Mesenchymal stem cell of adipose (primary cell): Measurements from ENCODE around the genes PDCL2, STAP1 and TMPRSS11E.

GRCh38 chr4:55452743-55453317, 57.1 kb downstream of the TMEM165 start:
- CAGE, long polyA plus RNA, result no peak

DNA sequence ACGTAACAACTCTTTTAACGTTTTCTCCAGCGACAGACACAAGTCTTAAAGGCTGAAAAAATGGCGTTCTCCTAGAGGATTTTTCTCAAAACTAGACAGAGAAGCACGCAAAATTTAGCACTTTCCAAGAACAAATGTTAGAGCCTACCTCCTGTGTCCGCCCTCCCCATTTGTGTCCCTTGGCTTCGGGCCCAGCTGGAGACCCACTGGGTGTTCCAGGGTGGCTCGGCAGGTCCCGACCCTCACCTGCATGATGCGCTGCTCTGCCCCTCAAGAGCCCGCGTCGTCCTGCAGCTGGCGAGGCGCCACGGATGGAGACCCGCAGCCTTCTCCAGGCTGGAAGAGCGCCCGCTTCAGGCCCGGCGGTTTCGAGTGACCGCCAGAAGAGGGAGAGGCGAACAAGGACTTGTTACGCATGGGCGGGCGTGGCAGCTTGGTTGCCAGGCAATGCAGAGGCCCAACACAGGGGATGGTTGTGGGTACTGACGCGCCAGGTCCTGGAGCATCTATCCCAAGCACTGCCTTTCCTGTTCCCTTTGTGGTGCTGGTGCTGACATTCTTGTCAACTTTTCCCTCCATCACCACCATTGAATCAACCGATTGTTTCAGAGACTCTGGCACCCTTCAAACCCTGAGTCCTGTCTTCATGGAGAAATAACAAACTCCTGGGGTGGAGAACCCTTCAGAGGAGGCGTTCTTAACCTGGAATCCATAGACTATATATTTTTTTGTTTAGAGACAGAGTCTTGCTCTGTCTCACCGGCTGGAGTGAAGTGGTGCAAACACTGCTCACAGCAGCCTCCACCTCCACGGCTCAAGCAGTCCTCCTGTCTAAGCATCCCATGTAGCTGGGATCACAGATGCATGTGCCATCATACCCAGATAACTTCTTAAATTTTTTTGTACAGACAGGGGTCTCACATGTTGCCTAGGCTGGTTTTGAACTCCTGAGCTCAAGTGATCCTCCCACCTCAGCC, at the start of gene PDCL2:
Gene PDCL2, minus strand, starts transcription at position 388 of the 977 bp plus-strand sequence.
- CAGE, long polyA plus RNA, result no peak

- CAGE, long polyA plus RNA, result no peak
Observed at GRCh38 chr4:55634999-55635565, 1.0 kb downstream of the NMU start.

DNA sequence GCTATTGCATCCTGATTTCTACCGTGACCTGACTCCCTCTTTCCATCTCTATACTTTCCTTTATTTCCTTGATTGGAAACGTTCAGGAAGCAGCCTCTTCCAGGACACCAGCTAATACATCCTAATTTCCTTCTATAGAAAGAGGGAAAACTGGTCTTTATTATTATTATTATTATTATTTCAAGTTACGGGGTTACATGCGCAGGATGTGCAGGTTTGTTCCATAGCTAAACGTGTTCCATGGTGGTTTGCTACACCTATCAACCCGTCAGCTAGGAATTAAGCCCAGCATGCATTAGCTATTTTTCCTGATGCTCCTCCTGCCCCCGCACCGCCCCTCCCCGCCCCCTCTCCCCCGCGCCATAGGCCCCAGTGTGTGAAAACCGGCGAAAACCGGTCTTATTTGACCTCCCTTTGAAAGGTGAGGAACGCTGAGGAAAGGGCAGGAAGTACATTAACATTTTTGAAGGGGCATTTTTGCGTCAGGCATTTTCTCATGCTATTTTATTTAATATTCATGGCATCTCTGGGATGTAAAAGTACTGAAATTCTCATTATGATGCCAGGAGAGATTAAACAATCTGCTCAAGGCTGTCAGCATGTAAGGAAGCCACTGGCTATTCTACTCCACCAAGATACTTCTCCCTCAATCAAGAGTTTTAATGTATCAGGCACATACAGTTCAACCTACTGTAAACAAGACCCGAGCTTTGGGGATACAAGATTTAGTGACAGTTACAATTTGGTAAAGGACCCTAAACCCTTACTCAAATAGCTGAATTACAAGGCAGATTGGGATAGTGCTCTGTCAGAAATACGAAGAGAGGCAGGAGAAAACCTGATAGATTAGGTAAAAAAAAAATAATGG, 1.1 kb upstream of the NMU start:
- CAGE, long polyA plus RNA, result no peak

- CAGE, long polyA plus RNA, result no peak
Observed at GRCh38 chr4:56686545-56686981, 5.5 kb upstream of the HOPX start.

- CAGE, long polyA plus RNA, result no peak
Observed at GRCh38 chr4:56976655-56977366, 595 bp downstream of the NOA1 start.

DNA sequence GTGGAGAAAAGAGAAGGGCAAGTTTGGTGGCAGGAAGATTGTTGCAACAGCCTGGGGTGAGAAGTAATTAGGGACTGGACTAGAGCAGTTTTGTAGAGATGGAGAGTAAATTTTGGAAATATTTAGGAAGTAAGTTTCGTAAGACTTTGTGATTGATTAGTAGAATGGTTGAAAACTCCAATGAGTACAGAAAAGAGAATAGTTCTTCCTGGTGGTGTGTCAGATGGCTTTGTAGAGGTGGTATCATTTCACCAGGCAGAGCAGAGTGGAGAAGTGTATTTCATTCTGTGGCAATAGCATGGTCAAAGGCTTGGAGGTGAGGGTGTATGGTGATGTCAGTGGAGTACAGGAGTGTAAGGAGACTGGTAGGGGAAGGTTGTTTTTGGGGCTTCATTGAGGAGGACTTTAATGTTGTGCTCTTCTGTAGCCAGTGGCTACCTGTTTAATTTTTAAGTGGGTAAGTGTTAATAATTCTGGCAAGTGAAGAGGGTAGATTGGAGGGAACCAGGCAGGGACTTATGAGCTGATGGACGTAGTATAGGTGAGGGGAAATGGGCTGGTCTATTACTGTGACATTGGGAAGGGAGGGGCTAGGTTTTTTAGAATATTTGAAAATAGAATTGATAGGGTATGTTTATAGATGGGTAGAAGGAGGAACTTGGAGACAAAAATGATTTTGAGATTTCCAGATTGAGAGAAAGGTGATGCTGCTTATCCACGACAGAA, 30.5 kb downstream of the POLR2B start:
- CAGE, long polyA plus RNA, result no peak

DNA sequence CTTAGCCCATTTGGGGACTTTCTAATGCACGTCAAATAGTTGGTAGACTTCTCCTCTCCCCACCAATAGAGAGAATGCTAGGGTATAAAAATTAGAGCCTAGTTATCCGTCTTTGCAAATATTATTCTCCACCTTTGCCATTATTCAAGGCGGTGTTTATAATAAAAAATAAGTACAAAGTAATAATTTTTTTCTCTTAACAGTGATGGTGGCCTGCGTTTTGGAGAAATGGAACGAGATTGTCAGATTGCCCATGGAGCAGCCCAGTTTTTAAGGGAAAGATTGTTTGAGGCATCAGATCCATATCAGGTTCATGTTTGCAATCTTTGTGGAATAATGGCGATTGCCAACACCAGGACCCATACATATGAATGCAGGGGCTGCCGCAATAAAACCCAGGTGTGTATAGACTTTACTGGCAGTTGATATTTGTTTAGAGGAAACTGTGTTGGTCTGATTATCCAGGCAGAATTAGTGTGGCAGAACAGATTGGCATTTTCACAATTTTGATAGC, 51.4 kb downstream of the POLR2B start:
- CAGE, long polyA plus RNA, result no peak

- CAGE, long polyA plus RNA, result no peak
Observed at GRCh38 chr4:57037317-57037809, 58.7 kb downstream of the POLR2B start.

GRCh38 chr4:57055568-57056558, 54.3 kb downstream of the IGFBP7 start:
- CAGE, long polyA plus RNA, result no peak

DNA sequence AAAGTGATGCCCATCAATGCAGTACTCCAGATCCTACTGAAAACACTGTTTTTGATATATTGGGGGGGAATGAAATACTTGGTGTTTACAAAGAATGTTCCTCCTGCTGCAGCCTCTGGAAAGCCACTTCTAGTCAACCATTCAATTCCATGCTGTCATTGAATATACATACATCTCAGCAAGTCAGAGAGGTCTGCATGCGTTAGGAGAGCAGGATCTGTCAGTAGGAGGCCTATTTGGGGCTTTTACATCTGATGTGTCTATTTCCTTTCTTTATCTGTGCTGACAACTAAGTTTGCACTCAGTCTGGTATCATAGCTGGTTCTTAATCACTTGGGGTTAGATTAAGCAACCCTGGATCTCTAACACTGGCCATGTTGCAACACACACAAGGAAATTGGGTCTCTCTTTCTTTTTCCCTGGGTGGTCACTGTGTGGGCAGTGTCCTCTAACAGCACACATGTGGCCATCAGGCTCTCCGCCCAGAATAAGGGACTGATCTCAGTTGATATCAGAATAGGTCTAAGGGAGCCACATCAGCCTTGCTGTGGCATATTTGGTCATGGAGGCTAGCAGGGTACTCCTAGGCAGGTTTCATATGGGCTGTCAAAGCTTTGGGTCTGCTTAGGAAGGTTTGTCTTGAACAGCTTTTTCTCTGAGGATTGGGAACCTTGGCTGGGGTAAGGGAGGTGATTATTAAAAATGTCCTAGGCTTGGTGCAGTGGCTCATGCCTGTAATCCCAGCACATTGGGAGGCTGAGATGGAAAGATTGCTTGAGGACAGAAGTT, 38.8 kb downstream of the IGFBP7 start:
- CAGE, long polyA plus RNA, result no peak

DNA sequence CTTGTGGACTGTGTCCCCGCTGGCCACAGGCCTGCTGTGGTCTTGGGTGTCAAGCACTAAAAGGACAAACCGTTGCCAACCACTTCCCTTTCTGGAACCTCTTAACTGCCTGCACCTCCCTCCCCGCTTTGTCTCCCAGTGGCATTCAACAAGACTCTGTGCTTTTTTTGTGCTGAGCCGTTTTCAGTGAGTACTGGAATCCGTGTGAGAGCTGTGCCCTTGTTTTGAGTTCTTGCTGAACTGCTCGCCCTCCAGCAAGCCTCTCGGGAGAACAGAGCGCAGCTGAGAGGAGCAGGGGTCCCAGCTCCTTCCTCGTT, 630 bp upstream of the IGFBP7 start:
- CAGE, long polyA plus RNA, result no peak

GRCh38 chr4:57113815-57114202, 3.6 kb upstream of the IGFBP7 start:
- CAGE, long polyA plus RNA, result no peak

- CAGE, long polyA plus RNA, result no peak
Observed at GRCh38 chr4:60857957-60858366, 342.2 kb upstream of the ADGRL3 start.

DNA sequence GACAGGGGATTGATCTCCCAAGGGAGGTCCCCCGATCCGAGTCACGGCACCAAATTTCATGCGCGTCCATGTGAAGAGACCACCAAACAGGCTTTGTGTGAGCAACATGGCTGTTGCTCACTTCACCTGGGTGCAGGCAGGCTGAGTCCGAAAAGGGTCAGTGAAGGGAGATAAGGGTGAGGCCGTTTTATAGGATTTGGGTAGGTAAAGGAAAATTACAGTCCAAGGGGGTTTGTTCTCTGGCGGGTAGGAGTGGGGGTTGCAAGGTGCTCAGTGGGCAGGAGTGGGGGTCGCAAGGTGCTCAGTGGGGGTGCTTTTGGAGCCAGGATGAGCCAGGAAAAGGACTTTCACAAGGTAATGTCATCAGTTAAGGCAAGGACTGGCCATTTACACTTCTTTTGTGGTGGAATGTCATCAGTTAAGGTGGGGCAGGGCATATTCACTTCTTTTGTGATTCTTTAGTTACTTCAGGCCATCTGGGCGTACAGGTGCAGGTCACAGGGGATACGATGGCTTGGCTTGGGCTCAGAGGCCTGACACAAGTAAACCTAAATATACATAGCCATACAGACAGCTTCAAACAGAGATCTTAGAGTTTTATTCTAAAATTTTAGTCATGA, 569.5 kb downstream of the ADGRL3 start:
- CAGE, long polyA plus RNA, result no peak

GRCh38 chr4:63532847-63533235, 876.4 kb downstream of the TECRL start:
- CAGE, long polyA plus RNA, result no peak

GRCh38 chr4:64356032-64356624, 53.1 kb downstream of the TECRL start:
- CAGE, long polyA plus RNA, result no peak

- CAGE, long polyA plus RNA, result no peak
Observed at GRCh38 chr4:67558286-67558966, at the start of gene STAP1. TSS of gene STAP1 (plus strand) at chr4:67558727.

- CAGE, long polyA plus RNA, result no peak
Observed at GRCh38 chr4:68447347-68447613, at the start of gene TMPRSS11E. TSS of gene TMPRSS11E (plus strand) at chr4:68447463.

DNA sequence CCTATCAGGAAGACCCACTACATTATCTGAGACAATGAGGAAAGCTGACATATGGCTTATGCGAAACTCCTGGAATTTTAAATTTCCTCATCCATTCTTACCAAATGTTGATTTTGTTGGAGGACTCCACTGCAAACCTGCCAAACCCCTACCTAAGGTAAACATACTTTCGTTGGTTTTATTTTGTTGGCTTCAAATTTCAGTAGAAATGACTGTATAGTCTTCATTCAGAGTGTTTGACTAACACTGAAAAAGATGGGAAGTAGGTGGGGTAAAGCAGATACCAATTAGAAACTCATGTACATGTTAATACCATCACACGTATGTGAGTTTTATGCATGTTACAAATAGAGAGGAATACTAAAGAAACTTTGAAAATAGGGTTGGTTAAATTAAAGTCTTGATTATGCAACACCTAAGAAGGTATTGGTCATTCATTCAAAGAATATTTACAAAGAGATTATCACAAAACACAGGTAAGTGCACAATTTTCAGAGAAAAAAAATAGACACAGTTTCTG, 2.3 kb downstream of the UGT2B10 start:
- CAGE, long polyA plus RNA, result no peak